SJCRH30 (cell line): ENCODE measurements around the genes ORC2 and FLACC1.

DNA sequence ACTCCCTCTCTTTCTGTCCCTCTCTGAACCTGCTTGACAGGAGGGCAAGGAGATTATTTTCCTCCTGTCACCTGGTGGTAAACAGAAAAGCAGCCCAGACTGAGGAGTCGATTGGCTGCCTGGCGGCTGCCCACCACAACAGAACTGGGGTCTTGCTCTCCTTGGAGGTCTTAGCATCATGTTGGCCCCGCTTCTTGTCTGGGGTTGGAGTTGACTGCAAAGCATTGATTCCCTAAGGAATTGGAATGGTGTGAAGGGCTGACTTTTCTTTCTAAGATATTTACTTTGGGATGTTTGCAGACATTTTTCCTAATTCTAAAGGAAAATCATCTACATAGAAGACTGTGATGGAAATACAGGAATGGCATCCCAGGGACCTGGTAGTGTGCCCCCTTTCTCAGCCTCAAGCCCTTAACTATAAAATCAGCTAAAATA, 108.1 kb downstream of the MAIP1 start:
- RAMPAGE, long total RNA: no peak

DNA sequence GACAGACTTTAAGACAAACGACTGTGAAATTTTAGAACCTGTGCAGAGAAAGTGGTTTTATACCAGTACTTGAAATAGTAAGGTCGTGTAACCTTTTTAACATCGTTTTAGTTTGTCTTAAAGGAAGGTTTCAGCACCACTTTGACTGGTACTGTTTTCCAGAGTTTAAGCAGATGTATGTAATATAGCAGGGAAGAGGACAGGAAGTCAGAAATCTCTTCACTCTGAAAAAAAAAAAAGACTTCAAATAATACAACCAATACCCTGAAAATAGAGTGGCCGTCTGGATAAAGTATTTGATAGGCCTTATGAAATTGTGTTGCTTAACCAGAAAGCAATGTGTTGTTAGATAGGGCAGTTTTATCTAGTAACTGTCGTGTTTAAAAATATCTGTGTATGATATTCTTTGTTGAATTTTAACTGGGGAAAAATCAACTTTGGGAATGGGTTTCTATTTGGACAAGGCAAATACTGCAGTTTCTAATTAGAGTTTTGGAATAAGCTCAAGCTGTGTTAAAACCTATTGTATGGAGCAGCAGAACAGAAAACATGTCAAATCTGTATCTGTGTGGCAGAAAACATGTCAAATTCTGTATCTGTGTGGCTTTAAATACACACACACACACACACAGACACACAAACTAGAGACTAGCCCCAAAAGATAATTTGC, 1.7 kb downstream of the SPATS2L start:
- RAMPAGE, long total RNA: no peak

DNA sequence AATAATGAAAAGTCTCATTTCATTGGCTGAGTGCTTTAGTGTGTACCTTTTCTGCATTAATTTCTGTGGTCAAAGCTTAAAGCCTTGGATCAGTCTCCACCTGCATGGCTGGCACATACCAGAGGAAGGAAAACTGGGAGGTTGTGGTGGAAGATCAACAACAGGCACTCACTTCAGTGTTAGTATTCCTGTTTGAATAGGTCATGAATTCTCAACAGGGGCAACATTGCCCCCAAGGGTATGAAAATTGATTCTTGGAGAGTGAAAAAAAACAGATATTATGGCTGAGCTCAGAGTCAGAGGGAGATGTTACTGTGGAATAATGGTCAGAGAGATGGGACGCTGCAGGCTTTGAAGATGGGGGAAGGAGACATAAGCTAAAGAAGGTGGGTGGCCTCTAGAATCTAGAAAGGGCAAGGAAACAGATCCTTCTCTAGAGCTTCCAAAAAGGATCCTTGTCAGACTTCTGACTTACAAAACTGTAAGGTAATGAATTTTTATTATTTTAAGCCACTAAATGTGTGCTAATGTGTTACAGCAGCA, 57.3 kb downstream of the SPATS2L start:
- RAMPAGE, long total RNA: no peak

GRCh38 chr2:200476764-200477154, 33.1 kb downstream of the KCTD18 start:
- RAMPAGE, long total RNA: no peak

GRCh38 chr2:200614172-200614847, 28.5 kb downstream of the AOX1 start:
- RAMPAGE, long total RNA: no peak

- RAMPAGE, long total RNA: no peak
Observed at GRCh38 chr2:200747513-200747896, 64.2 kb upstream of the BZW1 start.

DNA sequence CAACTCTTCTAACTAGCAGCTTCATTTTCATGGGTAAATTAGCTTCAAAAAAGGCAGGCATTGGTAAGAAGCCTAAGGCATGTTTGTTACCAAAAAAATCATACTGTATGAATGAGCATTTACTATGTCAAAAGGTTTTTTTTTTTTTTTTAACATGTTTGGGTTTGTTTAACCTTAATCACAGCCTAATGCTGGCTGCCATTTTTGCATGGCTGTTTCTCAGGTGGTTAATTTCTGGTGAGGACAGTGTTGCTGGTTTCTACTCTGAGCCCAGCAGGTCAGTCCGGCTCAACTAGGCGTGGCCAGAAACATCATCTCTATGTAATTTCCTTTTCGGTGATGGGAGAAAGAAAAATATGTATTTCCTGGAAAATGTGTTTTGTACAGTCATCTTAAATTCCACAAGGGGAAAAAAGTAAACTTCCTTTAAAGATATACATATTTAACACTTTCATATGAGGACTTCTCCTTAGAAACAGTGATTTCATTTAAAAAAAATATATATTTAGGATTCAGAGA, 24.9 kb upstream of the BZW1 start:
- RAMPAGE, long total RNA: no peak

- RAMPAGE, long total RNA: no peak
Observed at GRCh38 chr2:200817936-200818135, 6.1 kb downstream of the BZW1 start.

DNA sequence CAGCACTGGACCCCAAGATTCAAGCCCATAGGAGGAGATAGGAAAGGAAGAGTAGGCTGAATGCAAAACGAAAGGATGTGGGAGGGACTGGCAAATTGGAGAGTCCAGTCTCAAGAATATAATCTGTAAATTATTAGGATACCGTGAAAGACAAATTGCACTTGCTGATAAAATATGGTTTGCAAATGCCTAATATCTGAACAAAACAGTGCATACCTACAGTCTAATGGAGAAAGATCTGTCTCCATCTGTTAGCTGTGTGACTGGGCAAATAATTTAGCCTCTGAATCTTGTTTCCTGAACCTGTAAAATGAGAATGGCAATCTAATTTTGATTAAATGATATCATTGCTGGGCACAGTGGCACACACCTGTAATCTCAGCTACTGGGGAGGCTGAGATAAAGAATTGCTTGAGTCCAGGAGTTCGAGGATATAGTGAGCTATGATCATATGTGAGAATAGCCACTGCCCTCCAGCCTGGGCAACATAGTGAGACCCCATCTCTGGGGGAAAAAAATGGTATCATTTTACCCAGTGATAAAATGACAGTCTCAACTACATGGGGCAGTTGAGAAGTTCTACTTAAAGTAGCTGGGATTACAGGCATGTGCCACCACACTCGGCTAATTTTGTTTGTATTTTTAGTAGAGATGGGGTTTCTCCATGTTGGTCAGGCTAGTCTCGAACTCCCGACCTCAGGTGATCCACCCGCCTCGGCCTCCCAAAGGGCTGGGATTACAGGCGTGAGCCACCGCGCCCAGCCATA, 16.8 kb downstream of the BZW1 start:
- RAMPAGE, long total RNA: no peak

DNA sequence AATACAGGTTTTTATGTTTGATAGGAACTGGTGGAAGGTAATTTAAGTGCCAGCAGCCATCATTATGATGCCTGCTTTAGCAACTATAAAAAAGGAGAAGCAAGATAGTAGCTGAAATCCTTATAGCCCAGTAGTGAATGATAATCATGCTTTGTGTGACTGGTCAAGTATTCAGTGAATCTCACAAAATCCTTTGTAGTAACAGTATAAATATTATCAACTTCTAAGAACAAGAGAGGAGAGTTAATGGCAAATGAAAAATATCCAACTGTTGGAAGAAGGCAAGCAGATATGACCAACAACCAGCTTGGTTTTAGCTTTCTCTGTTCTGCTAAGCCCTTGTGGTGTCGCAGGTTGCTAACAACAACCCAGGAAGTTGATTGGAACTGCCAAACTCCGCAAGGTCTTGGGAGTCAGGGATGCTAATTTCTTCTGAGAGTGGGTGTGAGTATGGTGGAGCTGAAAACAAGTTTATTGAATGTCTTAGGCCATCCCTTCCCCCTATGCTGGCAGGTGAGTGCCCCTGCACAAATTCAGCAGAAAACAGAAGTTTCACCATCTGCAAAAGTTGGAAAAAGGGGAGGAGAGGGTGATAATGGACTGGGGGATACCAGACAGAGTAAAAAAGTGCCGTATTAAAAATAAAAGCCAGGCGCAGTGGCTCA, 17.5 kb downstream of the BZW1 start:
- RAMPAGE, long total RNA: no peak

DNA sequence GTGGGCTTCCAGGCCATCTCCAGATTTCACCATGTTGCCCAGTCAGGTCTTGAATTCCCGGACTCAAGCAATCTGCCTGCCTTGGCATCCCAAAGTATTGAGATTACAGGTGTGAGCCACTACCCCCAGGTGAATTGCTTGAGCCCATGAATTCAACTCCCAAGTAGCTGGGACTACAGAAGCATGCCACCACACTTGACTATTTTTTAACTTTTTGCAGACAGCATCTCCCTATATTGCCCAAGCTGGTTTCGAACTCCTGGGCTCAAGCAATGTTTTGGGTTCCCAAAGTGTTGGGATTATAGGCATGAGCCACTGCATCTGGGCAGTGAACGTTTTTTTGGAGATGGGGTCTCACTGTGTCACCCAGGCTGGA, 14.8 kb downstream of the CLK1 start:
- RAMPAGE, long total RNA: no peak

DNA sequence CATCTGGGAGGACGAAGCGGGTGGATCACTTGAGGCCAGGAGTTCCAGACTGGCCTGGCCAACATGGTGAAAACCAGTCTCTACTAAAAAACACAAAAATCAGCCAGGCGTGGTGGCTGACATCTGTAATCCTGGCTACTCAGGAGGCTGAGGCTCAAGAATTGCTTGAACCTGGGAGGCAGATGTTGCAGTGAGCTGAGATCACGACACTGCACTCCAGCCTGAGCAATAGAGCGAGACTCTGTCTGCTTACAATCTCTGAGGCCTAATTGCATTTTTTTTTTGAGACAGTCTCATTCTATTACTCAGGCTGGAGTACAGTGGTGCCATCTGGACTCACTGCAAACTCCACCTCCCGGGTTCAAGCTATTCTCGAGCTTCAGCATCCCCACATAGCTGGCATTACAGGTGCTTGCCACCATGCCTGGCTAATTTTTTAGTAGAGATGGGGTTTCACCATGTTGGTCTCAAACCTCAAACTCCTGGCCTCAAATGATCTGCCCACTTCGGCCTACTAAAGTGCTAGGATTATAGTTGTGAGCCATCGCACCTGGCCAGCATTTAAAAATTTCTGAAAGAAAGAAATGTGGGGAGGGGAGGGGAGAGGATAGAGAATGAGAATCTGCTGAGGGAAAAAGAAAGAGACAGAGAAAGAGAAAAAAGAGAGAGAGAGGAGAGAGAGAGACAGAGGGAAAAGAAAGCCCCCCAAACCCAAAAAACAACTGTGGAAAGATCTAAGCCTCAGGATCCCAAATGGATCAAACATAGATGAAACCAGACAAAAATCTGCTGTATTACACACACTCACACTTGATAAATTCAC, 12.3 kb downstream of the CLK1 start:
- RAMPAGE, long total RNA: no peak

DNA sequence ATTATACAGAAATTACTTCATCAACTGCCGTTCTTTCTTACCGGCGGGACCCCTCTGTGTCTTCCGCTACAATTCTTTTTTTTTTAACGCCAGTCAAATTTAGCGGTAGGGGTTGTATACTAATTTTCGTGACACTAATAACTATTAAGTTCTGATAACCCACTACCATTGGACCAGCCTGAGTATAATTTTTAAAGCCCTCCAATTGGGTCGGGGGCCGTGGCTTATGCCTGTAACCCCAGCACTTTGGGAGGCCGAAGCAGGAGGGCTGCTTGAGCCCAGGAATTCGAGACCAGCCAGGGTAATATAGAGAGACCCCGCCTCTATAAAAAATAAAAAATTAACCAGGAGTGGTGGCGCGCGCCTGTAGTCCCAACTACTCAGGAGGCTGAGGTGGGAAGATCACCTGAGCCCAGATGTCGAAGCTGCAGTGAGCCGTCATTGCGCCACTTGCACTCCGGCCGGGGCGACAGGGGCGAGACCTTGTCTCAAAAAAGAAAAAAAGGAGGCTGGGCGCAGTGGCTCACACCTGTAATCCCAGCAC, 1.3 kb downstream of the CLK1 start:
- RAMPAGE, long total RNA: no peak

DNA sequence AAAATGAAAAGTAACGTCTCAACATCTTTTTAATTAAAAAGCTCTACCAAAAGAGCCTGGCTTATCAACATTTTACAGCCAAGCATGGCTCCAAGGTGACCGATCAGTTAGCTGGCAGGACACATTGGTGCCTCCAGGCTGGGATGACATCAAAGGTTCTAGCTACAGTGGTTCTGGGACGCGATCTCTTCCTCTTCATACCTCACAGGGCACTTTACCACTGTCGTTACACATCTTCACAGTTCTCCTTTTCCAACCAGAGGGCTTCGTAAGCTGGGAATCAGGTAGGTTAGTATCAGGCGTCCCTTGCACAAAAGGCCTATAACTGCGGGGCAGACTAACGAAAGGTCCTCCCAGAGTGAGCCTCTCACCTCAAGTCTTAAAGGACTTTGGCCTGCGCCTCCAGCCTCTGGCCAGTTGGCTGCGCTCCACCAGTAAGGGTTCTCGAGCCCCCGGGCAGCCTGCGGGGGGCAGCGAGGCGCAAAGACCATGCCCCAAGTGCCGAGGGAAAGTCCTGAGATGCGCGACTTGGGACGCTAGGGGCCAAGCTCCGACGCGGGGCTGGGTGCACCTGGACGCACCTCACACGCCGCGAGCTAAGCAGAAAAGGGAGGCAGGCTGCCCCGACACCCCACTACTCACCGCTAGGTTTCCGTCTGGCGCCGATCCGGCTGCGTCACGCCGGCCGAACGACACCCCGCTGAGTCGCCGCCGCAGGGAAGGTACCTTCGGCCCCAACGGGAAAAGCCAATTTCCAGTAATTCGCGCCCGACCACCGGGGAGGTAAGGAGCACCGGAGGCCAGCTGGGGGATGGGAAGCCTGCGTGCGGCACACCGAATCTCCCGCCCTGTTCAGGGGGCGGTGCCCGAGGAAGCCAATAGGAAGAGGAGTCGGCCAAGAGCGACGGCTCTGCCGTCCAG, at the start of gene ORC2:
TSS of gene ORC2 (minus strand) at position 813 of the 921 bp plus-strand sequence.
- RAMPAGE, long total RNA: start-site peak on the minus strand centred at position 828 of the sequence, 63 bp wide, 197 and 68 reads in 2 replicates

GRCh38 chr2:201128934-201129976, 13.3 kb downstream of the CFLAR start:
- RAMPAGE, long total RNA: no peak

- RAMPAGE, long total RNA: no peak
Observed at GRCh38 chr2:201160312-201160938, 22.5 kb upstream of the CASP10 start.

DNA sequence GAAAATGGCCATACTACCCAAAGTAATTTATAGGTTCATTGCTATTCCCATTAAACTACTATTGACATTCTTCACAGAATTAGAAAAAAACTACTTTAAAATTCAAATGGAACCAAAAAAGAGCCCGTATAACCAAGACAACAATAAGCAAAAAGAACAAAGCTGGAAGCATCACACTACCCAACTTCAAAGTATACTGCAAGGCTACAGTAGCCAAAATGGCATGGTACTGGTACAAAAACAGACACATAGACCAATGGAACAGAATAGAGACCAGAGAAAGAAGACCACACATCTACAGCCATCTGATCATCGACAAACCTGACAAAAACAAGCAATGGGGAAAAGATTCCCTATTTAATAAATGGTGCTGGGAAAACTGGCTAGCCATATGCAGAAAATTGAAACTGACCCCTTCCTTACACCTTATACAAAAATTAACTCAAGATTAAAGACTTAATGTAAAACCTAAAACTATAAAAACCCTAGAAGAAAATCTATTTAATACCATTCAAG, 13.9 kb upstream of the CASP10 start:
- RAMPAGE, long total RNA: no peak

DNA sequence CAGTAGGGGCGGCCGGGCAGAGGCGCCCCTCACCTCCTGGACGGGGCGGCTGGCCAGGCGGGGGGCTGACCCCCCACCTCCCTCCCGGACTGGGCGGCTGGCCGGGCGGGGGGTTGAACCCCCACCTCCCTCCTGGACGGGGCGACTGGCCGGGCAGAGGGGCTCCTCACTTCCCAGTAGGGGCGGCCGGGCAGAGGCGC, 22.7 kb downstream of the CASP8 start:
- RAMPAGE, long total RNA: no peak

- RAMPAGE, long total RNA: no peak
Observed at GRCh38 chr2:201357073-201357737, at the start of gene FLACC1. FLACC1 (minus strand) TSS chr2:201357345.

DNA sequence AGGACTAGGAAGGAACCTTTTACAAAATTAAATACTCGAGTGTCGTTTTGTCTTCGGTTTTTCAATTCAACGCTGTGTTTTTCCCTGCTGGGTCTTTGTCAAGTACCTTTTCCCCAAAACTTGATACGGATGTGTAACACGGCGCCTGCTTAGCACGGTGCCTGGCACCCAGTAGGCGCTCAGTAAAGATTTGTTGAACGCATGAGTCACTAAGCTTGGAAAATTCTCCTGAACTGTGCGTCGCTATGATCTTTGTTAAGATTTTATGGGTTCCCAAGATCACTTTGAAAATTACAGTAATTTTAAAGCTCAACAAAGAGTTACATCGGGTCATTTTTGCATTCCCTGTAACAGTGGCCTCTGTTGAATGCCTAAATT, 823 bp downstream of the STRADB start:
- RAMPAGE, long total RNA: no peak